PC-3 (cell line): ENCODE measurements around a stretch of chr19.

GRCh38 chr19:17113210-17113827 is 37.7 kb downstream of the MYO9B start:
- RAMPAGE, long total RNA, result no peak

DNA sequence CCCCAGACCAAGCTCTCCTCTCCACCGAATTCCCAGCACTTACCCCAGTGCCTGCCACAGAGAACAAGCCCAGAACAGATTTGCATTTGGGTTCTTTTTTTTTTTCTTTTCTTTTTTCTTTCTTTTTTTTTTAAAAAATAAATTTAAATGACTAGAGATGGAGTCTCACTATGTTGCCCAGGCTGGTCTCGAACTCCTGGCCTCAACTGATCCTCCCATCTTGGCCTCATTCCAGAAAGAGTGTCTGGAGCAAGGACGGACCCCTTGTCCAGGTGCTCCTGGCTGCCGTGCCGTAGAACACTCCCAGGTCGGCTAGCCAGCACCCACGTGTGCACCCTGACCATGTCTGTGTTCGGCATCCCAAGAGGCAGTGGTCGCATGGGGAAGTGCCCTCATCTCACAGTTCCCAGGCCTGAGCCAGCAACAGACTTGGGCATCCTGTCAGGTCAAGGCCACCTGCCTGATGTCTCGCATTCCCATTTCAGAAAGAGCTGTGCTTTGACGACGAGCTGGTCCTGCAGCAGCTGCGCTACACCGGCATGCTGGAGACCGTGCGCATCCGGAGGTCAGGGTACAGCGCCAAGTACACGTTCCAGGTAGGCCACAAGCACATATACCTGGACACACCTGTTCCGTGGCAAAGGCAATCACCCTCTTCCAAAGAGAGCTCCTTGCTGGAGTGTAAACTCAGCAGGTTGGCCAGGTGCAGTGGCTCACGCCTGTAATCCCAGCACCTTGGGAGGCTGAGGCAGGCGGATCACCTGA is 27.5 kb upstream of the USE1 start:
- RAMPAGE, long total RNA, result no peak

DNA sequence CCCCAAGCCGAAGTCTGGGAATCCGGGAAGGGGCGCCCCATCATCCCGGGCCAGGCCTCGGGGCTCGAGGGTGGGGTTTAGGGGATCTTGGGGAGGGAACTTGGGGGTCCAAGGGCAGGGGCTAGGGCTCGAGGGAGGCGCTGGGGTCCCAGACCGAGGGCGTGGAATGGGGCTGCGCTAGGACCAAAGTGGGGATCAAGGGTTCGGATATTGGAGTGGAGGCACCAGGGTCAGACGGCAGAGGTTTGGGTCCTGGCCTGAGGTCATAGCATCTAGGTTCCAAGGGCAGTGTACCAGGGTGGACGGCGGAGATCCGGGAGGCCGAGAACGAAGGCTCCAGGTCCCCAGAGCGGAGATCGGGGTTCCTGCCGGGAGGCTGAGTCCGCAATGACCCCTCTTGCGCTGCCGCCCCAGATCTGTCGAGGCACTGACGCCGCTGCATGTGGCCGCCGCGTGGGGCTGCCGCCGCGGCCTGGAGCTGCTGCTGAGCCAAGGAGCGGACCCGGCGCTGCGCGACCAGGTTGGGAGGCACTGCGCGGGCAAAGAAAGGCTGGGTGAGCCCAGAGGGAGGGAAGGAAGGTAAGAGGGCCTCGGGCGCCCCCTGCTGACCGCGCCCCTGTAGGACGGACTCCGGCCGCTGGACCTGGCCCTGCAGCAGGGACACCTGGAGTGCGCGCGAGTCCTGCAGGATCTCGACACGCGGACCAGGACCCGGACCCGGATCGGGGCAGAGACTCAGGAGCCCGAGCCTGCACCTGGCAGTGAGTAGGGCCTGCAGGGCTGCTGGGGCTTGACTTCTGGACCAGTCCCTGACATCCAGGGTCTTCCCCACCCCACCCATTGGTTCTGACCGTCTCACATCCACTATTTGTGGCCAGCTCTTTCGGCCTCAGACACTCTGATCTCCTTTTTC is 797 bp downstream of the ANKLE1 start:
- RAMPAGE, long total RNA, result no peak

DNA sequence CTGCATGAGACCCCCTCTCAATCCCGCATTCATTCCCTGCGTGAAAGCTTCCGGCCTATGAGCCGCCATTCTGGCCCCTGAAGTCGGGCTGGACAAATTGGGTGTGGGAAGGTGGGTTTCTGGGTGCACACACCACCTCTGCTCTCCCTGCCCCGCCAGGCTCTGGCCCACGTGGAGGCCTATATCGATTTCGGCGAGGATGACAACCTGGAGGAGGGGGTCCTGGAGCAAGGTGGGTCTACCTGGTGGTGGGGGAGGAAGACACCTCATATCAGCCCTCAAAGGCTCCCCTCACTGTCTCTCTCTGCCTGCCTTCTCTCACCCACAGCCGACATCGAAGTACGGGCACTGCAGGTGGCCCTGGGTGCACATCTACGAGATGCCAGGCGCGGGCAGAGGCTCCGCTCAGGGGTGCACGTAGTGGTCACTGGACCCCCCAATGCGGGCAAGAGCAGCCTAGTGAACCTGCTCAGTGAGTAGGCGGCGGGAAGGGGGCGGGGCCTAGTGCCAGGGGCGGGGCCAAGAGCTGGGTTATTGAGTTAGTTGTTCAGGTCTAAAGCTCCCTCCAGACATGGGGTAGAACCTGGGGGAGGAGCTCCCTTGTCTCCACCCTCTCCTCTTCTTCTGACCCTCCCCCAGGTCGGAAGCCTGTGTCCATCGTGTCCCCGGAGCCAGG is 1.6 kb downstream of the GTPBP3 start:
- RAMPAGE, long total RNA, result no peak

- RAMPAGE, long total RNA, result no peak
Measured at GRCh38 chr19:17424735-17425437, 5.0 kb downstream of the MVB12A start.

- RAMPAGE, long total RNA, result no peak
Measured at GRCh38 chr19:17680108-17680713, 7.9 kb downstream of the UNC13A start.

DNA sequence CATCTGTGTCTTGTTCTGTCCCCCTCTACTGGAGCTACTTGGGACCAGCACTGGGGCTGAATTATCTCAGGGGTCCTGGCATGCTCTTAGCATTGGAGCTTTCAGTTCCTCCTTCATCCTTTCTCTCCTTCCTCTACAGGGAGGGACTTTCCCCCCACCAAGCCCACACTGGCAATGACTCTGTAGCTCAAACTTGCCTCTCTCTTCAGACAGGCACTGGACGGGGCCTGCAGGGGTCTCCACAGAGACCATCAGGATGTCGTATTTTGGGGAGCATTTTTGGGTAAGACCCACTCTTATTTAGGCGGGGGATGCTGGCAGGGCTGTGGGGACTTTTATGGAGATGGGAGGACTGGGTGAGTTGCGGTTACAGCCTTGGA is 3.6 kb downstream of the FCHO1 start:
- RAMPAGE, long total RNA, result no peak

DNA sequence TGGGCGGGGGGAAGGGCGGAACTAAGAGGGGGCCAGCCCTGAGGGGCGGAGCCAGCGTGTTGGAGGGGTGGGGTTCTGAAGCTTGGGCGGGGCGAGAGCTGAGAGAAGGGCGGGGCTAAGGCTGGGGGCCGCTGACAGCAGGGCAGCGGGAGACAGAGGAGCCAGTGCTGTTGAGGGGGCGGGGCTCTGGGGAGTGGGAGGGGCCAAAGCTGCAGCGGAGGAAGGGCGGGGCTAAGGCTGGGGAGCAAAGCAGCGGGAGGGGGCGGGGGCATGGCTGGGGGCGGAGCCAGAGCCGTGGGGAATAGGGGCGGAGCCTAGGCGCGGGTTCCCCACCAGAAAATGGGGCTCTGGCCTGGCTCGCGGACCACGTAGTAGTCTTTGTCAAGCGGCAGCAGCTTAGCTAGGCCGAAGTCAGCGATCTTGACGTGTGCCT is 9.6 kb upstream of the INSL3 start:
- RAMPAGE, long total RNA, result no peak

GRCh38 chr19:17942454-17943203 is 9.8 kb downstream of the CCDC124 start:
- RAMPAGE, long total RNA, result no peak

- RAMPAGE, long total RNA, result no peak
Measured at GRCh38 chr19:18051452-18052476, 35.0 kb downstream of the IL12RB1 start.

- RAMPAGE, long total RNA, result no peak
Measured at GRCh38 chr19:18170679-18171521, 2.7 kb upstream of the IFI30 start.

GRCh38 chr19:18182891-18183366 is 9.3 kb downstream of the IFI30 start:
- RAMPAGE, long total RNA, result no peak

DNA sequence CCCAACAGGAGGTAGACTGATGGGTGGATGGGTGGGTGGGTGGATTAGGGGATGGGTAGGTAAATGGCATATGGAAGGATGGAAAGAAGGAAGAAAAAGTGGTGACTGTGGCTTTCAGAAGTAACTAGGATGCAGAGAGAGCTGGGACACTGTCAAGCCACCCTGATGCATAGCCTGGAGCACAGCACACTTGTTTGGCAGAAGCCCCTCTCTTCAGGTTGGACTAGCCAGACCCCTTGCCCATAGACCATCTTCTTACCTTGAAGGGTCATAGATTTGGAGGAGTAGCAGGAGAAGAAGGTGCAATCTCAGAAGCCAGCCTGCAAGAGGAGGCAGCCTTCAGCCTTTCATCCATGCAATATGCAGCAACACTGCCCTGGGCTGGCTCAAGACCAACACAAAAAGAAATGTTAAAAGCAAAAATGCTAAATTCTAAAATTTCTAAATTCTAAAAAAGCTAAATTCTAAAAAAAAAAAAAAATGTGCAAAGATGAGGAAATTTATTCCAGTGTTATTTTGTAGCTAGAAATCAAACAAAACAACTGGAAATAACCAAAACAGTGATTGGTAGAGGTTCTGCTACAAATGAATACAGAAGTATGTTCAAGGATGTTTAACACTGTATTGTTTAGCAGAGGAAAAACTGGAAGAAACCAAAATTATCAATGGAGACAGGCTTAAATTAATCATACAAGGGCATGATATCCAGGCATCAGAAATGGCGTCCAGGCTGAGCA is 4.9 kb downstream of the IQCN start:
- RAMPAGE, long total RNA, result no peak

DNA sequence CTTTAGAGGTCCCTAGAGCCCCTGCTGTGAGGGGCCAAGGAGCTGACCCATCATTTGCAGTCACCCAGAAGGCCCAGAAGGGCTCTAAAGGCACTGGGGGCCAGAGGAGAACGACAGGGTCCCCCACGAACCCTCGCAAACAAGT is 200 bp downstream of the IQCN start:
- RAMPAGE, long total RNA, result no peak

DNA sequence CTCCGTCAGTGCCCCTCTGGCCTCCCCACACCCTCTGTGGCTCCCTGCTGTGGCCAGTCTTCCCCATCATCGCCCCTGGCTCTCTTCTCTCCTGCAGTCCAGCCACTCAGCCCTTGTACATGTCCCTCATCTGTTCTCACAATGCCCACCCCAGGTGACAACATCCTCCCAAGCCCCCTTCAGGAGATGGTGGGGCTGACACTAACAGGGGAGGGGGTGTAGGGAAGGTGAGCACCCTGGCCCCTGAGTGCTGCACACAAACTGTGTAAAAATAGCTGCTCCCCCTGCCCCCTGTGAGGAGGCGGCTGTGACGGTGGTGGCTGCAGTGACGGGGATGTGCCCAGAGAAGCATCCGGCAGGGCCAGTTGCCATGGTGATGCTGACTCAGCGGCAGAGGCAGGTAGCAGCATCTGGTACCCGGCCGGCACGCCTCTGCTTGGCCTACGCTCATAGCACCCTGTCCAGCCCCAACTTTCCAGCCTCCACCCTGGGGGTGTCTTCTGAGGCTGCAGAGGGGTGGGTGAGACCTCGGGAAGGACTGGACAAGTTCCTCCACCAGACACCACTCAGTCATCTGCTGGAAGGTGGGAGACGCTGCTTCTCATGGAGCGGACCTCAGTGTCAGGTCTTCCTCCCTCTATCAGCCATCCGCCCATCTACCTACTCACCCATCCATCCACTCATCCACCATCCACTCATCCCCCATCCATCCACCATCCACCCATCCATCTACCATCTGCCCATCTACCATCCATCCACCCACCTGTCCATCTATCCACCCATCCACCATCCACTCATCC is 13.2 kb upstream of the JUND start:
- RAMPAGE, long total RNA, result no peak

- RAMPAGE, long total RNA, result no peak
Measured at GRCh38 chr19:18304105-18304425, 18.8 kb downstream of the LSM4 start.

DNA sequence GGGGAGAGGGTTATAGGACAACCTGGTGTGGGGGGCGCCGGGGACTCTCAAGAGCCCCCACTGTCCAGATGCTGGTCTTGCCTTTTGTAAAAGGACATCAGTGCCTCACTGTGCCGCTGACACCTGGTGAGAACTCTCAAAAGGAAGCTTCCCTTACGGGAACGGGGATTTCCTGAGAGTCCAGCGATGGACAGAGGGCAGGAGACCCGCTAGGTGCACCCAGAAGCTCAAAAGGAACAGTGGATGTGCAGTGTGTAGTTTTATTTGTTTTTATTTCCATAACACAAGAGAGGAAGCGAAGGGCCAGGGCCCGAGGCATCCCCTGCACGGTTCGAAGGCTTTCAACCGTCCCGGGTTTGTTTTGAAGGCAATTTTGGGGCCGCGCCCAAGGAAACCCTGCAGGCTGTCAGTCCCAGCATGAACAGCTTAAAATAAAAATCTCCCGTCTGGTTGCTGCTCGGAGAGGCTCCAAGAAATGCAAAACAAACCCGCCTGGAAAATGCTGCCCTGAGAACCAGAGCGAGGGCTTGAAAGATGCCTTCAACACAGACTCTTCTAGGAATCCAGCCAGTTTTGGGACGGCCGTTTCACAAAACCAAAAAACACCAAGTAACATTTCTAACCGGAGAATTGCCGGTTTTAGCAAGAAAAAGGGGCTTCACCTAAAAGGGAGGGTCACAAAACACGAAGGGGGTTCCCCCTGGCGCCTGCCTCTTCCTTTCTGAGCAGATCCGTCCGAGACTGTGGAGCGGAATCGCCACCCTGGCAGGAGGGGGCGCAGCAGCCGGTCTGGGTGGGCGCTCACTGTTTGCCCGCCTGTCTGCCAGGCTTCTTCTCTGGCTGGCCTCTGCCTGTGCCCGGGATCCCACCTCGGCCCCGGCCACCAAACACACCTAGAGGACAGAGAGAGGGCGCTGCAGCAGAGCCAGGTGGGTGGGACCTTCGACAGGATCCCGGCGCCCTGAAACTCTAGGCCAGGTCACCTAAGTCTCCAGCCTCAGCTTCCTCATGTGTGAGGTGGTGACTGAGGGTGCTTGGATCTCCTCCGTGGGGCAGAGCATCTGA is 15.9 kb downstream of the LSM4 start:
- RAMPAGE, long total RNA, result no peak

GRCh38 chr19:18373554-18374210 is 12.3 kb upstream of the GDF15 start:
- RAMPAGE, long total RNA, result no peak

DNA sequence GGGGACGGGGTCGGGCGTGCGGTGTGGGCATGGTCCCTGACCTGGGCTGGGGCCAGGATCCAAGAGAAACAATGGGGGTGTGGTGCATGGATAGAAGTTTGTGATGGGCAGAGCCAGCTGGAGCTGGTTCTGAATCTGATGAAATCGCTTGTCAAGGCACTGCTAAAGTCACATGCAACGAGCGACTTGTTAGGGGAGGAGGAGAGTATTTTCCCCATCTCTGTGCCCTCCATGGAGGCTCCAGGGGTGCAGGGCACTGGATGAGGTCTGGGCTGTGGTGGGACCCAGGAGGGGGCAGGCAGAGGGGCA is 746 bp downstream of the GDF15 start:
- RAMPAGE, long total RNA, result no peak

GRCh38 chr19:18414769-18416038 is 4.0 kb upstream of the SSBP4 start:
- RAMPAGE, long total RNA, result no peak